Colon Carcinoma Metastatic in the Brain (tissue), 2 donors: Measurements from ENCODE around the genes AMELY and BPY2.

- PRO-cap, 2 experiments: no peak in any of the 2 experiments
Observed at GRCh38 chrY:2887222-2887807, 45.9 kb downstream of the RPS4Y1 start.

GRCh38 chrY:3367497-3368024 lies 211.3 kb upstream of the TGIF2LY start:
- PRO-cap, 2 experiments: peak in 2 of 2 experiments; most common plus-strand start chrY:3367776 (in 2)

- PRO-cap, 2 experiments: no peak in any of the 2 experiments
Observed at GRCh38 chrY:6911435-6911913, at the start of gene AMELY. AMELY (minus strand) TSS chrY:6911752.

DNA sequence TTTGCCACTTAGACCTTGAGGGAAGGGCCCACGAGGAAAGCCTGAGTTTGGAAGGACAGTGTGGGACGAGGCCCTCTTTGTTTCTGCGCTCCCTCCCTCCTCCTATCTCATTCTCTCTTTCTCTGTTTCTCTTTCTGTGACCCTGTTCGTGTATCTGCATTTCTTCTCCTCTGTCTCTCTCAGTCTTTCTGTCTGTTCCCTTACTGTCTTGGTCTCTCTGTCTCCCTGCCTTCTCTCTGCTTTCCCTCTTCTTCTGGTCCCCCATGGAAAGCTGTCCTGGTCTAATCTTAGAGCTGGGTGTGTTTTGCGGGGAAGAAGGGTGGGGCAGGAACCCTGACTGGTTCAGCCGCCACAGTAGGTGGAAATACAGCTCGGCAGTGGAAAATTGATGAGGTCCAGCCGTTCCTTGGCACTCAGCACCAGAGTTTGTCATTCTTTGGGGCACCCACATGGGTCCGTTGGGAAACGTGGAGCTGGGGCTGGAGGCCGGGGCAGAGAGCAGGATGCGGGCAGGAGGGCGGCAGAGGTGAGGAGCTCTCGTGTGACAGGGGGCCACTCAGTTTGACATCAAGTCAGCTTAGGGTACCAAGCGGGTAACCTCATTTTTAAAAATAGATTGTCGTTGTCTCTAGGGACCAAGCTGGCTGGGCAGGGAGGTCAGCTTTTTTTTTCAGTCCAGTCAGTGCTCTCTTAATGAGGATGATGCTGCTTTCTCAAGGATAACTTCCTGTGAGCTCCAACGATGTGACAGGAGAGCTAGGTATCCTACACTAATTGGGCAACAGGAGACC lies 364.2 kb upstream of the AMELY start:
- PRO-cap, 2 experiments: no peak in any of the 2 experiments

- PRO-cap, 2 experiments: no peak in any of the 2 experiments
Observed at GRCh38 chrY:10197407-10198272, 670.0 kb downstream of the TSPY10 start.

DNA sequence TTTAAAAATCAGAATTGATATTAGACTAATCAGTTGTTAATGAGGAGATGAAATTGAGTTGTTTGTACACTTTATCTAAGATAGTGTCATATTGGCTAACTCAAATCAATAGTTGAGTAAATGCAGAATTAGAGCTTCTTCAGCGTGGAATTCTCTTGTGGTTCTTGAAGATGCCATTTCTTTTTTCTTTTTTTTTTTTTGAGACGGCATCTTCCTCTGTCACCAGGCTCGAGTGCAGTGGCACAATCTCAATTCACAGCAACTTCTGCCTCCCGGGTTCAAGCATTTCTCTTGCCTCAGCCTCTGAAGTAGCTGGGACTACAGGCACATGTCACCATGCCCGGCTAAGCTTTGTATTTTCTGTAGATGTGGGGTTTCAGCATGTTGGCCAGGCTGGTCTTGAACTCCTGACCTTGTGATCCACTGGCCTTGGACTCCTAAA lies 1584.1 kb upstream of the USP9Y start:
- PRO-cap, 2 experiments: no peak in any of the 2 experiments

DNA sequence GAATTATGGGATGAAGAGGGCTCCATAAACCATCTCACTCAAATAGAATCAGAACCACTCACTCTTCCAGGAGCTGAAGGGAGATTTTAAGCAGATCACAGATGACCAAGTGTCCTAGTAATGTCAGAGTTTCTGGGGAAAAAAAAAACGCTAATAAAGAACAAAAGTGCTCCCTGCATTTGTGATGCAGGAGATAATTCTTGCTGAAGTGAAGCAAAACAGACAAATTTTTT lies 426.6 kb upstream of the USP9Y start:
- PRO-cap, 2 experiments: no peak in any of the 2 experiments

DNA sequence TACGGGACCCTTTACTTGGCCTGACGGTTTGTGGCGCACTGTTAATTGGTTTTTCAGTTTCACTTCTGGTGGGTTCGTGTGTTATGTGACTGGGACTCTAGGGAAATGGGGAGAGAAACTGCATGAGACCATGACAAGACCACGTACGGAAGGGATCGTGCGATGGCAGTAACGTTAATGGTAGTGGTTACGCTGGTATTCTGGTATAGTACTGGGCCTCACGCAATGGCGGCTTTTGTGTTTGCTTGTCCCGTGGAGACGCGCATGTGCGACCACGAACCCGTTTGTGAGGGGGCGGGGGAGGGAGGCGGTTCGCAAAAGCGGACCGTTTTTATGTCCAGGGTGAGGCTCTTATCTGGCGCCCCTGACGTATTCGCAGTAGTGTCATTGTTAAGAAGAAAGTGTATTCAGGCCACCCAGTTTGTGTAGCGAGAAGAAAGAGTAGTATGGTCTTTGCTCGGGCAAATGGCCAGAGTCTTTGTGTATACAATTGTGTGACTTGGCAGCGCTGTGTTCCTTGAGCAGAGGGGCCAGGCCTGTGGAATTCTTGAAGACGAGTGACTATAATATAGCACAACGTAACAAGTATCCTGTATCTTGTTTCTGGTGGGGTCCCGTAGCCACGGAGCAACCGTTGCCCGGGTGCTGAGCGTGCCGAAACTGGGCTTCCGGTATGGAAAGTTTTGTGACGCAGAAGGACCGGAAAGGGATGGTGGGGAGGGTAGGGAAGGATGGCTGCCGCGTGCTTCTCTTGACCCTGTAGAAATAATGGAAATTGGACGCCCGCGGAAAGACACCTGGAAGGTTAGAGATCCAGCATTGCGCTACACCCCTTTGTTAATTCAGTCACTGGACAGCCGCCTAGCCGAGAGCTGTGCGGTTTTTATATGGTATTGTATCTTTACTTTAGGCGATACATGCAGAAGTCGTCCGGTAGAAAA lies 614 bp downstream of the DDX3Y start:
- PRO-cap, 2 experiments: peak in 1 of 2 experiments; most common plus-strand start position 709 of the sequence (in 1); most common minus-strand start position 662 of the sequence (in 1)

DNA sequence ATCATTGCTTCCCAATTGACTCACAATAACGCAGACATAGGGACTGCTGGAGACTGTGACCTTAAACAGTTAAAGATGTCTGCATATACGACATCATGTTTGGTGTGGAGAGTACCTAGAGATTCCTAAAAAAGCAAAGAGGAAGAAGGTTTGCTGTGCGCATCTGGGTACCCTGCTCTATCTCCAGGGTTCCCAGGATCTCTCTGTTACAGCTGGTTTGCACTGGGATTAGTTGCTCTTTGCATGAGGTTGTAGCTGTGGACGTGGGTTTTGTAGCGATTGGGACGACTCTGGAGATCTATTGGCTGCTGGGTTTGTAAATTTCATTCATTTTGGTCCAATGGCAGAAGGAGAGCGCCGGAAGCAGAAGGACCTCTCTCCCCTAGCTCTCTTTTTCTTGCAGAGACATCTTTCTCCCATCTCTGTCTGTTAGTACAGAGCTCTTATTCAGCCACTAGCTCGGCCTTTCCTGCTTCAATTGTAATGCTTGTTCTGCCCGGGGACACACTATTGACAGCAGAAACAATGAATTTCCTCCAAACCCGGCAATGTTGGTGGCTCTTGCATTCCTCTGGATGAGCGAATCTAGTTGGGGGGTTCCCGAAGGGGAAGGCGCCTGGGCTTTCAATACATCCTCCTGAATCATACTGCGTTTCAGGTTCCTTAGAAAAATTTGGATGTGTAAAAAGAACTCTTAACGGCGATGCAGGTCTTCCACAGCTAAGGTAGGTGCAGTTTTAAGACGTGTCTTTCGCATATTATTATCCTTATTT lies 1.9 kb upstream of the NLGN4Y start:
- PRO-cap, 2 experiments: no peak in any of the 2 experiments

- PRO-cap, 2 experiments: peak in 1 of 2 experiments; most common plus-strand start chrY:15456223 (in 1); most common minus-strand start chrY:15455970 (in 1)
Observed at GRCh38 chrY:15455784-15456527, 931.6 kb downstream of the NLGN4Y start.

DNA sequence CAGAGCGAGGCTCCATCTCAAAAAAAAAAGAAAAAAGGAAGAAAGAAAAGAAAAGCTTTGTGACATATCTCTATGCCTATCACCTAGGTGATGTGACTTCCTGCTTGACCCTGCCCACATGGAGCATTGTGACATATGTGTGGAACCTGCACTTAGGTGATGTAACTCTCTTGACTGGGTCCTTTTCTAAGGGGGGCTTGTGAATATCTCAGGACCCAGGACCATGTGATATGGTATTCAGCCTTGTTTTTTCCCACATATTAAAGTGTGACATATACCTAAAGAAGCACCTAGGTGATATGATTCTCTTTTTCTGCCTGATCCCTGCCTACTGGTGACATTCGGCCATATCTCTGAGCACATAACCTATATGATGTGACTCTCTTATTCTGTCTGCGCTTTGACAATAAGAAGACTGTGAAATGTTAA lies at the start of gene BPY2:
BPY2 (plus strand) TSS at position 203 of the 429 bp plus-strand sequence.
- PRO-cap, 2 experiments: no peak in any of the 2 experiments

GRCh38 chrY:26409355-26409933 lies 787.5 kb downstream of the CDY1 start:
- PRO-cap, 2 experiments: no peak in any of the 2 experiments